ENCODE measurements around the gene GNPDA1.

DNA sequence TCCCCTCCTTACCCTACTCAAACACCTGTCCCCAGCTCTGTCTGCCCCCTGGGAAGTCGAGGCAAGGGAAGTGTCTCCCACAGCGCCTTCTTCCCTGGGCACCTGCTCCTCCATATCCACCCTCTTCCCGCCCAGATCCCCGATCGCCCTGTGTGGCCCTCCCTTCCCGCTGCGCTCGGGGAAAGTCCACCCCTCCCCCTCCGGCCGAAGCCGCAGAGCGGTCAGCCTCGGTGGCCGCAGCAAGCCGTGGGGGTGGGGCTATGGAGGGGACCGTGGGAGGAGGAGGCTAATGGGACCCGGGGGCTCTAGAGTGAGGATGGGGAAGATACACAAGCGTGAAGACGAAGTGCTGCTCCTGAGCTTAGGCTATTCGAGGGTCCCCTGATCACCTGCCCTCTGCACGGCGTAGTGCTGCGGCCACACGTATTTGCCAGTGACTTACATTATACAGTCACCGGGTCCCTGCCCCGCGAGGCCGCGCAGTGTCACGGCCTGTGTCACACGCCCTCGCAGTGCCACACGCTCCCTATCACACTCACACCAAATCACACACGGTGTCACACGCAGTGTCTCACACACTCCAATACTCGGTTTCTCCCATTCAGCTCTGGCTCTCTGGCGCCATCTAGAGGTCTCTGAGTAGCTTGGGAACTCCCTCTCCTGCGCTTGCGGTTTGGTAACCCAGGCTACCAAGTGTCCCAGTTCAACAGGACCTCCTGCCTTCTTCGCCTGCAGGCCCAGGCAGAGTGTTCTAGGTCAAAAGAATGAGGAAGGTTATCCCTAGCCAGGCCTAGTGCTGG, 720 bp upstream of the PCDH1 start:
- PRO-cap, result no peak
- RAMPAGE, long total RNA, 4 experiments, result no peak in any of the 4 experiments

DNA sequence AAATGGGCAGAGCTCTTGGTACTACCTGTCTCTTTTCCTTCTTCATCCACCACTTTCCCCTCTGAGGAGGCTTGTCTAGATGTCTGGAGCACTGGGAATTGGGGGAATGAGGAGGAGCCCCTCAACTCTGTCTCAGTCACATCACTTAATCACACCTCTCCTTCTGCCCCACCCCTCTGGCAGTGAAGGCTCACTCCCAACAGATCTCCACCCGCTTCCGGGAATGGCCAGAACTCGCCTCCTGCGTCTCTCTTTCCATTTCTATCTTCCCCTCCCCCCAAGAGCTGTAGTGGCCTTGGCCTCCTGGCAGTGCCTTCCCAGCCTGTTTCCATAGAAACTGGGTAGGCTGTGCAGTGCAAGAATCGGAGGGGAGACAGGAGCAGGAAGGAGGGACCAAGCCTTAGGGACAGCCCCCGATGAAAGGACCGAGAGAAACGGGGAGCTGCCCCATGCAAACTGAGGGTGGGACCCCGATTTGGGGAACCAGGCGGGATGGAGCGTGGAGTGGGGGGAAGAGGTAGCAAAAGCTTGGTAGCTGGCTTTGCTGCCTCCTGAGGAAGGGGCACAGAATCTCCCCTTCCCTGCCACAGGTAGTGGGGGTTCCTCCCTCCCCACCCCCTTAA, 4.4 kb upstream of the PCDH1 start:
- PRO-cap, result no peak
- RAMPAGE, long total RNA, 4 experiments, result no peak in any of the 4 experiments

DNA sequence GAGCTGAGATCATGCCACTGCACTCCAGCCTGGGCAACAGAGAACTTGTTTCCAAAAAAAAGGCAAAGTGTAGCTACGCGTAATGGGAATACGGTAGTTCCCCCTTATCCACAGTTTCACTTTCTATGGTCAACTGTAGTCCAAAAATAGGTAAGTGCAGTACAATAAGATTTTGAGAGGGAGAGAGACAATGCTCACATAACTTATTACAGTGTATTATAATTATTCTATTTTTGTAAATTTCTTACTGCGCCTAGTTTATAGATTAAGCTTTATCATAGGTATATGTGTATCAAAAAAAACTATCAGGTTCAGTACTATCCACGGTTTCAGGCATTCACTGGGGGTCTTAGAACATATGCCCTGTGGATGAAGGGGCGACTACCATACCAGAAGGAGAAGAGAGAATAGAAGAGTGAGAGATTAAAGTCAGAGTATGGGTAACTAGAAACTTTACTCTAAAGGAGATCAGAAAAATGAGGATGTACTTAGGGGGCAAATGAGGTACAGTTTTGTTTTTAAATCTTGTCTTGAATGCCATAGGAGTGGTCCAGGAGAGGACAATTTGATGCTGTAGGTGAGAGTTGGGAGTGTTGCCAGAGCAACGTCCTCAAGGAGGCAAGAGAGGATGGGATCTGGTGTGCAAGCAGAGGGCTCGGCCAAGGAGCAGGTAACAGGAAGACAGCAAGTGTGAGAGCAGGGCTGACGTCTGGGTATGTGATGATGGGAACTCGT, 15.8 kb downstream of the GNPDA1 start:
- PRO-cap, result no peak
- RAMPAGE, long total RNA, 4 experiments, result start-site peak on the plus strand in 1 of 4 experiments, centred at position 176 of the sequence, 6 reads per replicate

DNA sequence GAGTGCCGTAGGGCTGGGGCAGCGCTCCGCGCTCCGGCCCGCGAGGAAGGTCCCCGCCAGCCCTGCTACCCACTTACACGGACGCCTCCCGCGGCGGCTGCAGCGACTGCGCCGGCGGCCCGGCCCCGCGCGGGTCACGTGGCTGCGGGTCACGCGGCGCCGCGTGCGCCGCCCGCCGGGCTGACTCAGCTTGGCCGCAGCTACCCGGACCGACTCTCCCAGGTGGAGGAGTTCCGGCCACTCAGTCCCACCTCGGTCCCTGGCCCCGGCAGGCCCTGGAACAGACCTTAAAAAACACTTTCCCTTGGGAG, at the start of gene GNPDA1:
Gene GNPDA1, minus strand, starts transcription at position 110 of the 311 bp plus-strand sequence.
- PRO-cap, result bidirectional peak, plus-strand start at position 244 of the sequence, minus-strand start at position 110 of the sequence
- RAMPAGE, long total RNA, 4 experiments, result start-site peak on the minus strand in 3 of 4 experiments, centred at positions 93 to 98 of the sequence, 21 to 53 reads per replicate

- PRO-cap, result no peak
- RAMPAGE, long total RNA, 4 experiments, result no peak in any of the 4 experiments
Measured at GRCh38 chr5:142088073-142088684, 20.4 kb upstream of the NDFIP1 start.

DNA sequence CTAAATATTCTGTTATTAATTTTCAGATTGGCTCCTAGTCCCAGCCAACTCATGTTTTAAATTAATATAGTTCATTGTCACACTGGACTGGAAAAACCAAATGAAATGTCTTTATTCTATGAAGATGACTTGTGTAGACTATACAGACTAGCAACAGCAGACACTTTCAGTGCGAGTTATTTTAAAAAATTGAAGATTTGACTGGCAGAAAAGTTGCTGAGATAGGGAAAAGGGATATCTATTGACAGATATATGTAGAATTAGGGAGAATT, 21.5 kb downstream of the NDFIP1 start:
- PRO-cap, result no peak
- RAMPAGE, long total RNA, 4 experiments, result no peak in any of the 4 experiments

GRCh38 chr5:142153184-142153663, 44.6 kb downstream of the NDFIP1 start:
- PRO-cap, result no peak
- RAMPAGE, long total RNA, 4 experiments, result no peak in any of the 4 experiments

DNA sequence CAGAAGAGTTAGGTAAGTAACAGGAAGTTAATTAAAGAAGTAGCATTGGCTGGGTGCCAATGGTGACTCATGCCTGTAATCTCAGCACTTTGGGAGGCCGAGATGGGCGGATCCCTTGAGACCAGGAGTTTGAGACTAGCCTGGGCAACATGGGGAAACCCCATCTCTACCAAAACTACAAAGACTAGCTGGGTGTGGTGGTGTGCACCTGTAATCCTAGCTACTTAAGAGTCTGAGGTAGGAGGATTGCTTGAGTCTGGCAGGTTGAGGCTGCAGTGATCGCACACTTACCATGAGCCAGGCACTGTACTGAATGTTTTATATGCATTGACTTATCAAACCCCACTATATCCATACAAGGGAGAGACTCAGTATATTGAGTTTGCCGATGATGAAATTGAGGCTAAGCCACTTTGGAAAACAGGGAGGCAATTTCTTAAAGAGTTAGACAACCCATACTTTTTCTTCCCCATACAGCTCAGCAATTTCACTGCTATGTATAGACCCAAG, 101.0 kb downstream of the SPRY4 start:
- PRO-cap, result no peak
- RAMPAGE, long total RNA, 4 experiments, result no peak in any of the 4 experiments

GRCh38 chr5:142315826-142316268, 9.0 kb downstream of the SPRY4 start:
- PRO-cap, result no peak
- RAMPAGE, long total RNA, 4 experiments, result no peak in any of the 4 experiments

DNA sequence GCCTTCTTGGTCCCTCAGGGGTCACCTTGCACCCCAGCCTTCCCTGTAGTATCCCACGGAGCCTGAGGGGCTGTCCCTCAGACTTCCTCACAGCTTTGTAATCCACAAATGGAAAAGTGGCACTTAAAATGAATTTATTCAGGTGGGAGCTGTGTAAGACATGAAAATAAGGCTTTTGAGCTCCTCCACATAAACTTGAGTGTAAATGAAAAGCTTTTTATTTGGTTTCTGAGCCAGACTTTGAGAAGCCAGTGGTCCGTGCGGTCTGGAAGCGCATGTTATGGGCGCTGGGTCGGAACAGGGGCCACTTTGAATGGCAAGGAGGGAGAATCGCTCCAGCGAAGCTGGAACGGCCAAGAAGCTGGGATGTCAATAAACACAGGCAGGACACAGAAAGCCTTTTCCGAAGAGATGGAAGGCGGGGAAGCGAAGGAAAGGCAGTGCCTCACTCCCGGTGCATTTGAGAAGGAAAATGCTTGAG, 84.0 kb upstream of the SPRY4 start:
- PRO-cap, result no peak
- RAMPAGE, long total RNA, 4 experiments, result start-site peak on the plus strand in 2 of 4 experiments, centred at positions 396 to 397 of the sequence, 6 to 33 reads per replicate

- PRO-cap, result no peak
- RAMPAGE, long total RNA, 4 experiments, result no peak in any of the 4 experiments
Measured at GRCh38 chr5:142548983-142549234, 137.0 kb downstream of the FGF1 start.

- PRO-cap, result no peak
- RAMPAGE, long total RNA, 4 experiments, result no peak in any of the 4 experiments
Measured at GRCh38 chr5:142608006-142608503, 77.8 kb downstream of the FGF1 start.

- PRO-cap, result no peak
- RAMPAGE, long total RNA, 4 experiments, result no peak in any of the 4 experiments
Measured at GRCh38 chr5:142817980-142818575, 47.9 kb downstream of the ARHGAP26 start.

DNA sequence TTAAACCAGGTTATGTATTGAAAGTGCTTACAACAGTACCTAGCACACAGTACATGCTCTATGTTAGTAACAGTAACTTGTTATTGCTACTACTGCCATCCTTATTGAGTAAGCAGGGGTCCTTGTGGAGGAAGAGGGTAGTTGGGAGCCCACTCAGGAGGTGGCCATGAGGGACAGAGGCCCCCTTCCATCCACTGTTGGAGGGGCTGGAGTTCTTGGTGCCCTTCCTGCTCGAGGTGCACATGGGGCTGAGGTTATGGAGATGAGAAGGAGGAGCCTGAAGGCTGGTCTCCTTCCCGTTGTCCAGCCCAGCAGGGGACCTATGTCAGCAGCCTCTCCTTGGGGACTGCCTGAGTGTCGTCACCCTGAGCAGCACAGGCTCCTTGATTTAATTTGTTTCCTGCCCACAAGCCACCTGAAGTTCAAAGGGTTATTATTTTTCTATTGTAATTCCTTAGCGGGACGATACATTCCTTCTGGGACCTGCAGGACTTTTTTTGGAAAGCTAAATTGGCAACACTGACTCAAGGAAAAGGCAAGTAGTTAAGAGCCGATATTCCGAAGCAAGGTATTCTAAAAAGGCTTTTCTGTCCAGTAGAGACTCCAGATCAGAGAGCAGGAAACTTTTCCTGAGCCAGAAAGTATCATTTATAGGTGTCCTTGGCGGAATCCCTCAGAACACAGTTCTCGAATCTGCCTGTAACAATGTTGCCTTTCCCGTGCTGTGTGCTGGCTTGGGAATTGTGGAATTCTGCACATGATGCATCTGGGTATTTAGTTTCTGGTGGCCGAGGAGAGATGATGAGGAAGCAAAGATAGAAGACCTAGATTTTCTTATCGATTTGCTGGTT, 55.2 kb downstream of the ARHGAP26 start:
- PRO-cap, result no peak
- RAMPAGE, long total RNA, 4 experiments, result no peak in any of the 4 experiments

DNA sequence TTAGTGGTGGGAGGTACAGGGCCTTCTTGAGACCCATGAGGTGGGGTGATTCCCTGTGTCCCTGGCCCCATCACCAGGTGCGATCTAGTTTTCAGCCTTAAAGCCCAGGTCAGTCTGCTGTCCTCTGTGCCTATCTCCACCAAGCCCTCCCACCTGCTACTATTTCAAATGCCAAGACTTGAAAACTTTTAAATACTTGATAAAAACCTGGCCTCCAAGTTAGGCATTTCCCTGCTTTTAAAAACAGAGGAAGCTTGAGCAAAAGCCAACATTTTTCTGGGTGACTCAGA, 56.4 kb downstream of the ARHGAP26 start:
- PRO-cap, result no peak
- RAMPAGE, long total RNA, 4 experiments, result no peak in any of the 4 experiments

GRCh38 chr5:142845053-142846033, 75.2 kb downstream of the ARHGAP26 start:
- PRO-cap, result no peak
- RAMPAGE, long total RNA, 4 experiments, result start-site peak on the plus strand in 1 of 4 experiments, at chr5:142845617-142845644 at its widest, 5 reads per replicate

GRCh38 chr5:142957281-142958134, 187.3 kb downstream of the ARHGAP26 start:
- PRO-cap, result no peak
- RAMPAGE, long total RNA, 4 experiments, result no peak in any of the 4 experiments

DNA sequence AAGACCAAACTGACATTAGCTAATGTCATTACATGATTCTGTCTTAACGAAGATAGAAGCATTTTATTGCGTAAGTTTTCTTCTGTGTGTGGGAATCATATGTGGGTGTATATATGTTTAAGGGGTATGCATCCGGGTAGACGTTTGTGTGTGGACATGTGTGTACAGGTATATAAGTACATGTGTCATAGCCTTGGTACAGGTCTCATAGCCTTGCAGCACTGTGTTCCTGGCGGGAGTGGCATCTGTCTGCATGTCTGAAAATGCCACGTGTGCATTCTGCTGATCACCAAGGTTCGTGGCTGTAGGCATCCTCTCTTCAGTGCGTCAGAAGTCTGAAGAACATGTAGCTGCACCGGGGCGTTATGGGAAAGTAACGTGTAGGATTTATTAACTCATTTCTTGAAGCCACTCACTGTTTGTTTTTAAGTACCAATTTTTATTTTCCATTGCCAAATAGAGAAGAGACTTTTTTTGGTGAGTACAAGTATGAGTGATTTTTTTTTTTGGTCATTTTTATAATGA, 298.0 kb downstream of the NR3C1 start:
- PRO-cap, result no peak
- RAMPAGE, long total RNA, 4 experiments, result no peak in any of the 4 experiments

GRCh38 chr5:143220581-143221480, 182.7 kb downstream of the NR3C1 start:
- PRO-cap, result no peak
- RAMPAGE, long total RNA, 4 experiments, result no peak in any of the 4 experiments

DNA sequence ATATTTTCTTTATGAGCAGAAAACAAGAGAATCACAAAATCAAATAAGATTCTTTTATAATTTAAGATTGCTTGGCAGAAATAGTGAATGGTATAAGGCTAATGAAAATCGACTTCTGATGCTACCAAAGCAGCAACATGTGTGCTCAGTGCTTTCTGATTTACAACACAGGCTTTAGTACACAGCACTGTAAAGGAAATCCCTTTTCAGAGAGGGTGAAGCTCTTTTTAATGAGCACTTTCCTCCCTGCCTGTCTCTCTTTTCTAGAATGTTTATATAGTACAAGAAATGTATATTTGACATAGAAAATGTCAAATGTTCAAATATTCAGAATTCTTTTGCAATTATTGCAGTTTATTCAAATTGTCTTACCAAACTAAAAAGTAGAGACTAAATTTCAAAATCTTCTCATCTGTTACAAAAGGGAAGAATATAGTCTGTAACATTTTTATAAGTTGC, 56.6 kb downstream of the NR3C1 start:
- PRO-cap, result no peak
- RAMPAGE, long total RNA, 4 experiments, result no peak in any of the 4 experiments

All from gastroesophageal sphincter (tissue), 4 donors.